Endothelial cell (in vitro differentiated cells): ENCODE measurements around a stretch of chr10.

DNA sequence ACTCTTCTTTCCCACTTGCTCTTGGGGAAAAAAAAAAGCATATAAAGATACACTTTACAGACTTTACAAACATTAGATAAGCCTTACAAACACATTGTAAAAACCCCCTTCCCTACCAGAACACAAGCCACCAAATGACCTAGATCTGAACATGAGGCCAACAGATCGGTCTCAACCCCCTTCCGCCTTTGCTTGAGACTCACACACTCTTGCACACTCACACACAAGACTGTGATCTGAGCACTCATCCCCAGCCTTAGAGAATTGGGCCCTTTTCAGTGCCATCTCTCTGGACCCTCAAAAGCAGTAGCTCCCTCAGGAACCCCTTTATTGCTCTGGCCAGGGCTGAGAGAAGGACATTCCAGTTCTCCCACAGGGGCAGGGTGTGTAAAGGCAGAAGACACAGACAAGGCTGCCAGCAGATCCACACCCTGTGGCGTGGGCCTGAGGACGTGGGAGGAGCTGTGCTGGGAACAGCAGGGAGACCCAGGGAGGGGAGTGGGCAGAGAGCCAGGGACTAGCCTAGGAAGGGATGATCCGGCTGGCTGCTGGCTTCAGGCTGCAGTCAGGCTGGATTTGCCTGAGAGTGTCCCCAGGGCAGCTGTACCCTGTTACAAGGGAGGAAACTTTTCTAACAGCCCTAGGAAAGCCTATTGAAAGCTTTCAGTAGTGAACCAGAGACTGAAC lies 206.7 kb downstream of the KIAA1217 start:
- PRO-cap = no peak

DNA sequence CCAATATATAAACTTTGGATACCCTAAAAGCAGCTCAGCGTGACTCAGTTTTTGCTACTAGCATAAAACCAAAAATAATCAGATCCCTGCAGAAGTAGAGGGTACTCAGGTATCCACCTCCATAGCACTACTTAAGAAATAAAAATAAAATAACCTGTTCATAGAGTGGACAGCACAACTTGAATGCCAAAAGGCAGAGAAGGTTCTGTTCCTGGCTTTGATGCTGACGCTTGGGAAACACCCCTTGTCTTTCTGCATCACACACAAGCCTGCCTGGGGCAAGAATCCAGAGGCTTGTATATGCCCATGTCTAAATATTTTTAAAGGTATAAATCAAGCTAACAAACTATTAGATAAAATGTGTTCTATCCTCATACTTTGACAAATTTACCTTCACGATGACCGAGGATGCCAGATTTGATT lies 207.3 kb downstream of the KIAA1217 start:
- PRO-cap = no peak

DNA sequence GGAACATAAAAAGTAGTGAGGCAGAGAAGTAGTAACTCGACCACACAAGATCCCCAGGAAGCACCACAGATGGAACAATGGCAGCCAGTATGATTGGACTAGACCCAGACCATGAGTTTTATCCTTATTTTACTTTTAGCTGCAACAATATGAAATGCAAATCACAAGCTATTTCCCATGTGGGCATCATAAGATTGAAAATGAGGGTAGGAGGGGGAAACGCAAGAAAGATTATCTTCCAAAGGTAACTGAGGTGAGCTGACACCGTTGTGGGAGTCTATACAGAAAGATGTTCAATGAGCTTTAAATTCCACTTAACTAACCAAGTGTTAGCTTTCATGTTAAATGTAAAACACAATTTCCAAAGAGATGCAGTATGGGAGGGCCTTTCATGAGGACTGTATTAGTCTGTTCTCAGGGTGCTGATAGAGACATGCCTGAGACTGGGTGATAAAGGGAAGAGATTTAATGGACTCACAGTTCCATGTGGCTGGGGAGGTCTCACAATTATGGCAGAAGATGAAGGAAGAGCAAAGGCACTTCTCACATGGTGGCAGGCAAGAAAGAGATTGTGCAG lies 191.5 kb downstream of the ARHGAP21 start:
- PRO-cap = no peak

DNA sequence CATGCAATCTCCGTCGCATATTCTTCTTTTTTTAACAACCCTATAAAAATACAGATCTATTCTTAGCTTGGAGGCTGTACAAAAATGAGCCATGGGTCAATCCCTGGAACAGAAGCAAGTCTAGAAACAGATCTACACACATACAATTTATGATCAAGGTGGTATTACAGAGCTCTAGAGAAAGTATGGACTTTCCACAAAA lies 71.7 kb downstream of the ARHGAP21 start:
- PRO-cap = no peak

DNA sequence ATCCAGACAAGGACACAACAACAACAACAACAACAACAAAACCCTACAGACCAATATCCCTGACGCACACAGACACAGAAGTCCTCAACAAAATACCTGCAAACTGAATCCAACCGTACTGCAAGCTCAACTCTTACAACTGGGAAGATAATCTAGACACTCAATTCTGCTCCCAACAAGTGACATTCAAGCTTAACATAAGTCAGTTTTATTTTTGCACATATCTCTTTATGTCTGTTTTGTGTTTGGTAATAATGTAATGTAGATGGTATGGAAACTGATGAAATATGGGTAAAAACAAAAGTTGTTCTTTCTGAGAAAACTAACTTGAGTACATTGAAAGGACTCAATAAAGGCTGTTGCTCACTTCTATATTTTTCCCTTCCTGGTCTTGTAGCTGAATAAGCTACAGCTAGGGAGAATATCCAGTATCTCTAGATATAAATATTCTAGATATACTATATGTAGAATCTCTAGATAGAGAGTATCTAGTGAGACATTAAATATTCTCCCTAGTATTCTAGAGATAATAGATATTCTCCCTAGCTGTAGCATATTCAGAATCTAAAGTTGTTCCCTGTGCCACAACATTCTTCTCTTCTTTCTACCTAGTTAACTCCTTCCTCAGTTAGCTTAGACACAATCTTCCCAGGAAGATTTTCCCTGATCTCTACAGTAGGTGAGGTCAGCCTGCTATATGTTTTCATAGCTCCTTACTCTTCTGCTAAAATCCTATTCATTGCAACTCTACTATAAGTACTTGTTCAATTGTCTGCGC lies 13.7 kb downstream of the ARHGAP21 start:
- PRO-cap = no peak

- PRO-cap = unidirectional peak, plus-strand start at chr10:24722840; bidirectional peak, plus-strand start at chr10:24723034, minus-strand start at chr10:24722982
These were observed 1.1 kb downstream of the ARHGAP21 start for GRCh38 chr10:24722497-24723019.

- PRO-cap = no peak
These were observed 1.4 kb upstream of the ARHGAP21 start for GRCh38 chr10:24725158-24725476.

DNA sequence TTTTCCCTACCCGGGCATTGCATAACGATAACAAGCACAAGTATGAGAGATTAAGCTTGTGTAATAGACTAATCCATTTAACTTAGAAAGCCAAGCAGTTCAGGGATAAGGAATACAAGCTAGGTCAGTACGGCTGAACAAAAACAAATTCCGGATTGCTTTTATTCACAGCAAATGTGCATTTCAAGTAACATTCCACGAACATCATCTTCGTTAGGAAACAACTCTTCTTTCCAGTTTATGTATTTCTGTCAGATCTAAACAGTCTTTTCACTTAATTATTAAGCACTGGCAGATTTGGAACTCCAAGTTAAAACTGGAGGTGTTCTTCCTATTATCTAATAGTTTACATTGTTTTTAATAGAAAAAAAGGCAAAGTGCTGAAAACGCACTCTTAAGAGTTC lies 81.2 kb downstream of the PRTFDC1 start:
- PRO-cap = no peak

GRCh38 chr10:24887435-24888004 lies 64.9 kb downstream of the PRTFDC1 start:
- PRO-cap = no peak

- PRO-cap = no peak
These were observed 291.1 kb downstream of the GPR158 start for GRCh38 chr10:25465677-25466465.

DNA sequence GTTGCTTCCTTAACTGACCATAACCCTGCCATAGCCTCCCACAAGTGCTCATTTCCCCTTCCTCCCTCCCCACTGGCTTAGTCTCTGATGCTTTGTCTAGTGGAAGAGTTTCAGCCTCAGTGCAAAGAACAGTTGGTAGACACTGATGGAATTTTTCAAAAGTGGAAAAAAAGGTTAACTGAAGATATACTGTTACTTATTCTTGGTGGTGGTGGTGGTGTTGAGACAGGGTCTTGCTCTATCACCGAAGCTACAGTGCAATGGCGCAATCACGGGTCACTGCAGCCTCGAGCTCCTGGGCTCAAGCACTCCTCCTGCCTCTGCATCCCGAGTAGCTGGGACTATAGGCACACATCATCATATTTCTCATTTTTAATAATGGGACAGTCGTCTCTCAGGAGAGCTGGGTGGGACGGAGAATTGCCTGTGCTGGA lies 74.3 kb downstream of the APBB1IP start:
- PRO-cap = no peak

- PRO-cap = no peak
These were observed 54.0 kb downstream of the ANKRD26 start for GRCh38 chr10:27046254-27046751.

DNA sequence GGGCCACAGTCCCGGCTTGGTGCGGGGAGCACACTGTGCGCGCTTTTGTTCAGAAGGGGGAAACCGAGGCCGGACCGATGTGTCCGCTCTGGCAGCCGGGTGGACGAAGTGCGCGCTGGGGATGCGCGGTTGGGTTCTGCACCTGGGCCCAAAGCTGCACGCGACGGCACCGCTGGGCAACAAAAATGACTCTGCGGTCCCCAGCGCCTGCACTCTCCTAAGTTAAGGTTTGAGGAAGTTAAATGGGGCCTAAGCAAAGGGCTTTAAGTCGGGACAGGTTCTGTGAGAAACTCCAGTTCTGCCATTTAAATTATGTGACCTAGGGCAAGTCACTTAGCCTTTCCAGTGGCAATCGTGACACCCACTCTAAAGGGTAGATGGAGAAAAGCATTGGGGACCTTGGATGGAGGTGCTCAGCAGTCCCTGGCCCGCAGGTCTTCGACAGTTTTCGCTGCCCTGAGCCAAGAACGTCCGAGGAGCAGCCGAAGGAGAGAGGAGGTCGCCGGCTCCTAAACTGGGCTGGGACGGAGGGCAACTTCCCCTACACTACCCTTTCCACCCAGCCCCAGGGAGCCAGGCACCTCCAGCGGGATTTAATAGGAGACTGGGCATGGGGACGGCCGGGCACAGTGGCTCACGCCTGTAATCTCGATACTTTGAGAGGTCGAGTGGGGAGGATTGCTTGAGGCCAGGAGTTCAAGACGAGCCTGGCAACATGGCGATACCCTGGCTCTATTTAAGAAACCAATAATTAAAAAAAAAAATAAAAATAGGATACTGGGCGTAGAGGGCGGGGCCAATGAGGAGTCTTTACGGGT lies 580 bp upstream of the ACBD5 start:
- PRO-cap = bidirectional peak, plus-strand start at position 464 of the sequence, minus-strand start at position 193 of the sequence; bidirectional peak, plus-strand start at position 599 of the sequence, minus-strand start at position 511 of the sequence

DNA sequence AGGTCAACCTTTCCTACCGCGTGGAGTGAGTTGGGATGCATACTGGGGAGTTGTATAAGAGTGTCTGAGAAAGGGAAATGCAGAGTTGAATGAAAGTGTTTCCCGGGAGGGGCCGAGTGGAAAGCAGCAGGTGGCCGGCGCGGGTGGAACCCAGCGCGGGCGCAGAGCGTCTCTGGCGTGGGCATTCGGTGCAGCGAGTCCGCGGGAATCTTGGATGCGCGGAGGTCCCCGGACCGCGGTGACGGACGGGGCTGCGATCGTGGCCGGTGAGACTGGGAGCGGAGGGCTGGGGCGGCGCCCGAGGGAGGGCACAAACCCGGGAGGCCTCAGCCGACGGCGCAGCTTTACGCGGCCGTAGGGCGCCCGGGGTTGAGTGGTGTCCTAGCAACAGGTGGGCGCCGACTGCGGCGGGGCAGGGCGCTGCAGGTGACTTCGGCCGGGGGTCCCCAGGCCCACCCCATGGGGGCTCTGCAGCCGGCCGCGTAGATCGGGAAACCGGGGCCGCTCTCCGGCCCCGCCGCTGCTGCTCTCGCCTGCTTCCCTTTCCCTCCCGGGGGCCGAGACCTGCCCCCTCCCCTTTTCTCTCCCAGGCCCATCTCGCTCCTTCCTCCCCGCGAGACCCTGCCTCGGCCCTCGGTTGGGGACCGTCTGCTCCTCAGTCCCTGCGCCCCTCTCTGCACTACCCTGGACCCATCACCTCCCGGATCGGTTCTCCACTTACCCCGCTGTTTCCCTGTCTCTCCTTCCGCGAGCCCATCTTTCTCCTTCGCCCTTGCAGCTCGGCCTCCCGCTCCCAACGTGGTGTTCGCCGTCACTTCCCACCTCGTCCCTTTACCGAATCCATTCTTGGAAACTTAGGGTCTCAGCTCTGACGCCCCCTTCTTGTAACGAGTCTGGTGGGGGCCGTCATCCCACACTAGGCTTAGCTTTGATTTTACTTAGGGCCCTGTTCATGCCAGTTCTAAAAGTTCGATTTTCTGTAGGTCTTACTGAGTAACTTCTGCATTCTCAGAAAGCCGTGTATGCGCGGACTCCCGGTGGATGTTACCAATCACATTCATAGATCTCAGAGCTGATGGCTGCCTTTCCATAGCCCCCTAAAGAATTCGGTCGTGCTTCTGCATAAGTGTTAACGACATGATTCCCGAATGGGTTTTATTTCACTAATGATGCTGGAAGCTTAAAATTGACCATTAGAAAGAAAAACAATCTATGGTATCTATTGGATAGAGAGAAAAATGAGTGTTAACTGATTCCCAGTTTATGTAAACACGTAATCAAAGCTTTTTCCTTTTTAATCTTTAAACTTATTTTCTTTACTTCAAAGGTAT lies 18.5 kb upstream of the ACBD5 start:
- PRO-cap = unidirectional peak, plus-strand start at position 119 of the sequence; unidirectional peak, plus-strand start at position 313 of the sequence; bidirectional peak, plus-strand start at position 614 of the sequence, minus-strand start at position 545 of the sequence; unidirectional peak, minus-strand start at position 833 of the sequence

GRCh38 chr10:27319522-27320539 lies 79.2 kb upstream of the ACBD5 start:
- PRO-cap = bidirectional peak, plus-strand start at chr10:27319877, minus-strand start at chr10:27319860; unidirectional peak, minus-strand start at chr10:27320071

- PRO-cap = unidirectional peak, plus-strand start at chr10:27742483
These were observed 3.5 kb downstream of the MKX start for GRCh38 chr10:27741983-27742715.

GRCh38 chr10:28429777-28430284 lies 103.1 kb upstream of the WAC start:
- PRO-cap = no peak

- PRO-cap = no peak
These were observed 51.1 kb downstream of the WAC start for GRCh38 chr10:28583807-28584553.

- PRO-cap = no peak
These were observed 4.8 kb downstream of the BAMBI start for GRCh38 chr10:28681954-28682593.

- PRO-cap = unidirectional peak, plus-strand start at chr10:28807639; bidirectional peak, plus-strand start at chr10:28807920, minus-strand start at chr10:28807901; bidirectional peak, plus-strand start at chr10:28807967, minus-strand start at chr10:28808012
These were observed 130.3 kb downstream of the BAMBI start for GRCh38 chr10:28807468-28808090.